BE2C (cell line): Measurements from ENCODE around the genes FHOD3, SETBP1, ATP5F1A and HDHD2.

- RRBS: 1% methylated on average over 57 of the region's 118 CpGs
Observed at GRCh38 chr18:36296960-36298116, at the start of gene FHOD3. Gene FHOD3, plus strand, starts transcription at chr18:36297713.

GRCh38 chr18:36493193-36493775 lies 195.8 kb downstream of the FHOD3 start:
- RRBS: no CpG with 5 or more reads among the region's 10 CpGs

DNA sequence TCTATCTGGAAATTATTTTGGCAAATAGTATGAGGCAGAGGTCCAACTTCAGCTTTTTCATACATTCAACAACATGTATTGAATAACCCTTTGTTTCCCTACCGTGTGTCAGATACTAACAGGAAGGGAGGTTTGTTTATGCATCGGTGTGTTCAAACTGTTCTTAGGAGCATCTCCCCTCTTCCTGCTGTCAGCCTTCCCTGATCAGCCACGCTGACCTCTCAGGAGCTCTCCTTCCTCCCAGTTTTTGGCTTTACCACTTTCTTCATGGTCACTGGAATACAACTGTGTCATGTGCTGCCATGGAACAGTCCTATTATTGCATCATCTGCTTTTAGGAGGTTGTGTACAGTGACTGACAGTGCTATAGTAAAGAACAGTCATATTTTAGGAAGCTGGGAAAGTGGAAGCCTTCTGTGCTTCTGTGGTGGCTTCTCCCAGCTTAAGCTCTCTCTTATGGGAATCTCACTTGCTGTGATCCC lies 165.6 kb downstream of the TPGS2 start:
- RRBS: no CpG with 5 or more reads among the region's 3 CpGs

- RRBS: no CpG with 5 or more reads among the region's 9 CpGs
Observed at GRCh38 chr18:37577426-37577839, 11.8 kb upstream of the CELF4 start.

GRCh38 chr18:44678838-44679902 lies 1.5 kb upstream of the SETBP1 start:
- RRBS: 2% methylated on average over 19 of the region's 109 CpGs

- RRBS: 2% methylated on average over 5 of the region's 26 CpGs
Observed at GRCh38 chr18:44680744-44681427, at the start of gene SETBP1. Gene SETBP1, plus strand, starts transcription at chr18:44680888.

- RRBS: no CpG with 5 or more reads among the region's 4 CpGs
Observed at GRCh38 chr18:44690996-44691553, 10.4 kb downstream of the SETBP1 start.

GRCh38 chr18:44723285-44723864 lies 42.7 kb downstream of the SETBP1 start:
- RRBS: no CpG with 5 or more reads among the region's 9 CpGs

DNA sequence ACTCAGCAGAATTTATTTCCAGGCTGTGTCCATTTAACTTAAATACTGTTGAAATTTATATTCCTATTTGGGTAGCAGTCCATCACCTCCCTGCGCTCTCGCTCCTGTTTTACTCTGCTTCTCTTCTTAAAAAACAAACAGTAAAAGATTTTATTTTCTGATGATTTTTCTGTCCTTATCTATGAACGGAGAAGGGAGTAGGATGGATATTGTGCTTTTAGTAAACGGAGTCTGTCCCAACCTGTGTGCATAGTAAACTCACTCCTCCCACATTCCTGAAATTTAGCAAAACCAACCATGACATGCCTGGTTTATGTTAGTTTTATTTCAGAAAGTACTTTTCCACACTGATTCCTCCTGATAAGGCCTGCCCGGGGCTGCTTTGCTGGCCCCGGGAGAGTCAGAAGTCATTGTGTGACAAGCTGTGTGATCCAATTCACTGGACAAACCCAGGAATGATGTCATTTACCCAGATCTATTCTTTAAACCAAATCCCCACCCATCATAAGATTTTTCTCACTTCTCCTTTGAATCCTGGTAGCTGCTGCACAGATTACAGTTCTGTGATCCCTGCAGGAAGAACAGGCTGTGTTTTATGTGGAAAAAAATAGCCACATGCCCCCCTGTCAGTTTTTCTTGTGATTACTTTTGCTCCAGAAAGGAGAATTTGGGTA lies 109.0 kb downstream of the SETBP1 start:
- RRBS: no CpG with 5 or more reads among the region's 6 CpGs

DNA sequence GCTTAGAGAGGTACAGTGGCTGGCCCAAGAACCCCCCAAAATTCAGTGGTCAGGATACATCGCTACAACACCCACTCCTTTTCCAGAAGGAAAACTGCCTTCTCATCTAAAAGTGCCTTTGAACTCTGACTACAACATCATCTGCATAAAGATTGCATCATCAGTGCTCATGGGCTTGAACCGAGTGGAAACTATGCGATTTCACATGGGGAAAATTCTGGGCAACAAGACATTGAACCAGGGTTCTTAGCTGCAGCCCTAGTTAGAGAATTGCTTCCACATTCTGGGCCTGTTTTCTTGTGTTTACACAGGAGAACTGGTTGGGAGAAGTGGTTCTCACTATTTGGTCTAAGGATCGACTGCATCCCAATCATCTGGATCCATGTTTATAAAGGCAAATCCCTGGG lies 294.5 kb upstream of the SLC14A2 start:
- RRBS: no CpG with 5 or more reads among the region's 4 CpGs

- RRBS: 17% methylated on average over 17 of the region's 65 CpGs
Observed at GRCh38 chr18:45838443-45839233, 13.2 kb downstream of the SIGLEC15 start.

DNA sequence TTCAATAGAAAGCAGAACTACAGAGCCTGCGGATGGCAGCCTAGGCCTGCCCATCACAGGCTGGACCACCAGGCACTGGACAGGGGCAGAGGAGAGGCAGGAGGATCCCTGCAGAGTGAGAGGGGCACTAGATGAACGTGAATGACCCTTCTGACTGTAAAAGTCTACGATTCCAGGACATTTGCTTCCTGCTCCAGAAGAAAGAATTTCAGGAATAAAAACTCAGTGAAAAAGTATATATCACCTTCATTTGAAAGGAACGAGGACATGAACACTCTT lies 23.7 kb downstream of the SIGLEC15 start:
- RRBS: no CpG with 5 or more reads among the region's 4 CpGs

GRCh38 chr18:46097916-46099020 lies at the start of gene ATP5F1A:
Gene ATP5F1A, minus strand, starts transcription at chr18:46098296.
- RRBS: 2% methylated on average over 21 of the region's 64 CpGs

DNA sequence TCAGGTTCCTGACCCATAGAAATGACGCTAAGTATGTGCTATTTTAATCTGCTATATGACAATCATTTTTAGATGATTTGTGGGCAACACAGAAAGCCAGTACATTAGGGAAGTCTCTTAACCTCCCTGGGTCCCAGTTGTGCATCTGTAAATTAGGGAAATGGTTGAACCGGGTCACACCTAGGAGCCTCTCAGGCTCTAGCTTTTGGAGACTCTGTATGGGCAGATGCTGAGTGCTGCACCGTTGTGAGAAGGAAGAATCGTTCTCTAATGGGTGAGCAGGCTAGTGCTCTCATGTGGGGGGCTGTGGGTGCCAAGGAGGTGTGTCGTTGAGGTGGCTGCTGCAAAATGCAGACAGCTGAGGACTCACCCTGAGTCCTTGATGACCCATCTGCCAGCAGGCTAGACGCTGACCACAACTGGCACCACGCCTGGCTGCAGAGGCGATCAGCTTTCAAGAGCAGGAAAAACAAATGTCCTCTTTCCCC lies 21.5 kb upstream of the C18orf25 start:
- RRBS: no CpG with 5 or more reads among the region's 8 CpGs

DNA sequence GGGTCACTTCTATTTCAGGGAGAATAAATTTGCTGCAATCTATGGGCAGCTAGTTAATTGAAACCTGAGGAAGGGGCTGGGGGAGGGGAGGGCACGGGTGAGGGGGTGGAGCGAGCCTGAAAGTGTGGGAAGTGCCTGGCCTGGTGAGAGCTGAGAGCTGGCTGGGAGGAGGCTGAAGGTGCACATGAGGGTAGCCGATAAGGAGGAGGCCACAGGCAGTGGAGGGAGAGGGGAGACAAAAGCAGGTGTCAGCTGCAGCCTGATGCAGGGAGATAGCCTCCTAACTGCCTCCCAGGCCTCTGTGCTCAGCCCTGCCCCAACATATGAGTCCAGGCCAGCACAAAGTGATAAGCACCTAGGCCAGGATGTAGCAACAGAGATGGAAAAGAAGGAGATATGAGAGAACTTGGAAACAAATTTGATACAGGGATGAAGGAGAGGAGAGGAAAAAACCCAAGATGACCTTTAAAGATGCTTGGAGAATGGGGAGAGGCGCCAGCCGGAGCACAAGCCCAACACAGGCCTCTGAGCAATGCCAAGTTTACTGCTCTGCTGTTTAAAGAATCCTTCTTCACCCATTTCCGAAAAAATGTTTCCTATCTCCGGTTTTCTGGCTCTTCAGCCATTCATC lies 20.5 kb upstream of the C18orf25 start:
- RRBS: 87% methylated on average over 3 of the region's 7 CpGs

GRCh38 chr18:46264141-46264977 lies 69.5 kb upstream of the RNF165 start:
- RRBS: no CpG with 5 or more reads among the region's 4 CpGs

- RRBS: no CpG with 5 or more reads among the region's 2 CpGs
Observed at GRCh38 chr18:46290720-46291064, 43.1 kb upstream of the RNF165 start.

DNA sequence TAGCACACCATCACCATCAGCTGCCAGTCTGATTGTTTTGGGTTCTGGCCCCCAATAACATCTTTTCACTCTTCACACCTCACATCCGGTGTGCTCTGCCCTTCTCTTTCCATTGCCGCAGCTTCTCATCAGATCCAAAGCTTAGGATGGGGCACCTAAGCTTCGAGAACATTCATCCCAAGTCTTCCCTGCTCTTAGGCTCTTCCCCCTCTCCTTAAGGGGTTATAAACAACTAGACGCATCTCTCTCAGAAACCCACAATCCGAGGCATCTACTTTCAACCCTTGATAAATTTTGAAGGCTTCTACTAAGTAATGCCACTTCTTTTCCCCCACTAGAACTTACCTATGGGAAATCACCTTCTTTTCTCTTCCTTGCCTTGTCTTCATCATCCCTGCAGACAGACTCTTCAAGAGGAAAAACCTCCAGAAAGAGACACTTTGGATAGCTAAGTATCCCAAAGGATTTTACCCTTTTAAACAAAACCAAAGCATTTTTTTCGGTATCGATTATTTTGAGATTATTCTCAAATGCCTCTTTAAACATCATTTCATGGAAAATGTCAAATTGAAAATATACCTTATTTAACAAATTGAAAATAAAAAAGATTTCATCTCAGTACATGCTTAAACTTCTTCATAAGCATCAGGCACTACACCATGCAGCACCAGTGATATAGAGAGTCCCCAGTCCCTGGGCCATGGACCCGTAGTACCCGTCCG lies 48.5 kb downstream of the HDHD2 start:
- RRBS: no CpG with 5 or more reads among the region's 10 CpGs

DNA sequence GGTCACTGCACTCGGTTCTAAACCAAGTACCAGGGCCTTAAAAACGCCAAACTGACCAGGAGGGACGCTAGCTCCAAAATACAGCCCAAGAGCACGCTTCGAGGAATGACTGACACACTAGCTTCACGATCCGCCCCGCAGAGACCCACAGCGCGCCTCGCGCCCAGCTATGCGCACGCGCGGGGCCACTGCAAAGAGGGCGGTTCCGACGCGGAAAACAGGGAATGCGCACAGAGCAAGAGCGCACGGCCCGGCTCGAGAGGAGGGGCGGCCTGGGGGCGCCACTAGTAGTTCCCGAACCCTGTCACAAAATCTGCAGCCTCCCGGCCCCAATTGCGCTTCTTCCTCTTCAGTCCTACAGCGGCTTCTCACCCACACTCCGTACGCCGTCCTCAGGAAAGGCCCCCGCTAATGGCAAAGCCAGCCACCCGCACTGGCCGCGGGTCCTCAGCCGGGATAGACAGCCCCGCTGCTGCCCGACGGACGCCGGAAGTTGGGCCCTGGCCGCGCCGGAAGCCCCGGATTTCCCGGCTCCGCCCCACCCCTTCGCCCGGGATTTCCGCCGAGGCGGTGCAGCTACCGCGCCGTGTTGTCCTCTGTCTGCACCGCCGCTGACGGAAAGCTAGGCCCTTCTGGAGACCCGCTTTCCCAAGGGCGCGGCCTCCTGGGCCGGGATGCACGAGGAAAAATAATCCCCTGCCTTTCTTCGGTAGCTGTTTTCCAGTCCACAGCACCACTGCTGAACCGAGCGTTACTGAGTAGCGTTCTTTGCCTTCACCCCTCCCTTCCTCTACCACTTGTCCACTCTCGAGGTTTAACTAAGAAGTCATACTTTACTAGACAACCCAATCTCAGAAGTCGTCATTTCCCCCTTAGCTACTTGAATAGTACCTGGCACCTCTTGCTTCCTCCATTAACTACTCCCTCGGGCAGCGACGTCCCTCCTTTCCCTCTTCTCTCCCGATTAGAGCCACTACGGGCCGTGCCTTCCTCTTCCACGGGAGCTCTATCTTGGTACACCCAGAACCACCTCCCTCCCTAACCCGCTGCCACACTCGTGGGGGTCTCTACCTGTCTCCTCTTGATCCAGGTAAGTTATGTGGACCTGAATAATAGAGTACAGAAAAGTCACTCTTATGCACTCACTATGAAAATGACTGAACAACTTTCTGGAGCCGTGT lies at the start of gene HDHD2:
Gene HDHD2 (minus strand): TSS at position 495 of the 1,181 bp plus-strand sequence.
- RRBS: under 1% methylated on average over 6 of the region's 82 CpGs

DNA sequence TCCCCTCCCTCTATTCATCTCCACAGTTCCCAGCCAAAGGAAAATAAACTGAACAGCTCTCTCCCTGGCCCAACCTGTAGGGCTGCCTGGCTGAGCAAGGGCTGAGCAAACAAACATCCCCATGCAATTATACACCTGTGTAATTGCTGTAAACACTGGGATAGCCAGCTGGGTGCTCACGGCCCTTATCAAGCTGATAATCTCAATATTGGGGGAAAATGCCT lies 203.3 kb upstream of the SMAD2 start:
- RRBS: no CpG with 5 or more reads among the region's 1 CpG